HT-29 (cell line): ENCODE measurements around the genes CDH24, CEBPE, RNF212B, ZFHX2 and THTPA.

DNA sequence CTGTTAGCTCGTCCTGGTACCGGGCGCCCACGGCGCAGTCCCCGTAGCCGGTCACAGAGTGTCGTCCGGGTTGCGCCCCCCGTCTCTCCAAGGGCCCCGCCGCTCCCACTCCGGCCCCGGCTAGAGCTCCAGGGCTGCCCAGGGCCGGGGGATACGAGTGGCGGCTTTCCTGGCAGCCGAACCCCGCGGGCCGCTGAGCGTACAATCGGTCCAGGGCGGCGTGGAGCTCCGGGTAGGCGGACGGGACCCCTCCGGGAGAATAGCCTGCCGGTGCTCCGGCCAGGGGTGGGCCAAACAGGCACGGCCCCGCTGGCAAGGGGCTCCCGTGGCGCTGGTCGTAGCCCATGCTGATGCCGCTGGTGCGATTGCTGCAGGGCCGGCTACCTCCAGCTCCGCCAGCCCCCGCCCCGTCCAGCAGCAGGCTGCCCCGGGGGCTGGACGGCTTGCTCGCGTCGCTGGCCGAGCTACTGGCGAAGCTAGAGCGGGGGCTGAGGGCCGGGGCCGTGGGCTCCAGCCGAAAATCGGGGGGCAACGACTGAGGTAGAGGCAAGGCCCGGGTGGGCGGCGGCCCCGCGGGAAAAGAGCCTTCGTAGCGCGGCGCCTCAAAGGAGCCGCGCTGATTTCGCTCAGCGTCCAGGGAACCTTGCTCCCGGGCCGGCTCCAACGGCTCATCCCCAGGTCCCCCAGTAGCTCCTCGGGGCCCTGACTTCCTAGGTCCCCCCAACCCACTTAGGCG lies 760 bp downstream of the AJUBA start:
- RAMPAGE, long total RNA = no peak

GRCh38 chr14:23057371-23058418 lies at the start of gene CDH24:
Gene CDH24, minus strand, starts transcription at chr14:23057520.
- RAMPAGE, long total RNA = no peak

DNA sequence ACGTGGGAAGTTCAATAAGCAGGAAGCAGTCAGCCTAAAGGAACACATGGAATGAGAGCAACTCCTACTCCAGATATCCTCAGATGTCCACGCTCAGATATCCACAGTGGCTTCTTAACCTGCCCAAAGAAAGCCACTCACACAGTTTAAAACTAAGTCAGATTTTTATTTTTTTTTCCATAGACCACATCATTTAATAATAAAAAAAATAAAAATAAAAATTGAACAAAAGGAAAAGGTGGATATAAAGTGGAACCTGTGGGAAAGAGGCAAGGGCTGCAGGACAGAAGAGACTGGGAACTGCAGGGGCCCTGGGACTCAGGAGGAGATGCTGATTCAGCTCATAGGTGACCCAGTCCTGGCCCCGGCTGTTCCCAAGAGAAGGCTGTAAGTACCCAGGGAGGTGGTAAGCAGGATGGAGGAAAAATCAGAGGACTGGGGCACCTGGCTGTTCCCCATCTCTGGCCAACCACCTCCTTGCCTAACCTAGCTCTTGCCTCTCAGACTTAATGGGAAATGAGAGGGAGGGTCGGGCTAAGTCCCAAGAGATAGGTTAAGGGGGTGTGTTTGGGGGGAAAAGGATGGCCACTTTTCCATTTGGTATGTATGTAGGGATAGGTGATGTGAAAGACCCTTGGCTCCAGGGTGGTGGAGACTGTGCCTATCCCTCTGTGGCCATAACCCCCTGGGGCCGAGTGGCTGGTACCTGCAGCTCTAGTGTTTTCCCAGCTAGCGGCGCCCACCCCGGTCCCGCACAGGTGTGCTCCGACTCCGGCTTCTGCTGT lies 1.3 kb upstream of the CDH24 start:
- RAMPAGE, long total RNA = no peak

GRCh38 chr14:23080347-23080963 lies 14.5 kb downstream of the ACIN1 start:
- RAMPAGE, long total RNA = no peak

- RAMPAGE, long total RNA = no peak
These were observed 860 bp downstream of the ACIN1 start for GRCh38 chr14:23094171-23094380.

DNA sequence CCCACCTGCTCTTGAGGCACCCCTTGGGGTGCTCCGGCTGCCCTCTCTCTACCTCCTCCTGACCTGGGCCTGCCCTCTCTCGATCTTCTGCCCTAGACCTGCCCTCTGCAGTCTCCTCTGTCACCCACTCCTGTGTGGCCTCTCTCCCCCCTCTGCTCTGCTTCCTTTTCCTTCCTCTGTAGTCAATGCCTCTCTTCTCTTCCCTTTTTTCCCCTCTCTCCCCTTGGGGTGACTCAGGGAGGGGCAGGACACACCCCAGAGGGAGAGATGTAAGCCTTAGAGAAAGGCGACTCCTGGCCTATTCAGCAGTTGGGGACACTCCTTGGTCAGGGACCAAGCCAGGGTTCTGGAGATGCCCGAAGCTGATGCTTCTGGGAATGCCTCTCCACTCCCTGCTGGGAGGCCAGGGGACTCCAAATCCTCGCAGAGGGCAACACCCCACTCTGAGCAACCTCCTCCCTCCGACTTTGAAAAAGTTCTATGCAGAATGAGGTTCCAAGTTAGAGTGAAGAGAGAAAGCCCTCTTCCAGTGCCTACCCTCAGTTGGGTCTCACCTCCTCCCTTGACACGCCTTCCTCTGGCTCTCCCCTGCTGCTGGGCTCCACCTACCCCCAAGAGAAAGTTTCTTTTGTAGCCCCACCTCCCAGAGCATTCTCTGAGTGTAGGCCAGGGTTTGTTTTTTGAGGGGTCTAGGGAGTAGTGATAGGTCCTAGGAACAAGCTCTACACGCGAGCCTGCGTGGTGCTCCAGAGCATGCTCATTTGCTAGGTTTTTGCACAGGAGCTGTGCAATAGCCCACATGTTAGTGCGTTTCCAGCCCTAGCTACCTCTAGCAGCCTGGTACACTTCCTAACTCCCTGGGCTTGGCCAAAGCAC lies at the start of gene CEBPE:
Gene CEBPE, minus strand, starts transcription at position 136 of the 876 bp plus-strand sequence.
- RAMPAGE, long total RNA = no peak

DNA sequence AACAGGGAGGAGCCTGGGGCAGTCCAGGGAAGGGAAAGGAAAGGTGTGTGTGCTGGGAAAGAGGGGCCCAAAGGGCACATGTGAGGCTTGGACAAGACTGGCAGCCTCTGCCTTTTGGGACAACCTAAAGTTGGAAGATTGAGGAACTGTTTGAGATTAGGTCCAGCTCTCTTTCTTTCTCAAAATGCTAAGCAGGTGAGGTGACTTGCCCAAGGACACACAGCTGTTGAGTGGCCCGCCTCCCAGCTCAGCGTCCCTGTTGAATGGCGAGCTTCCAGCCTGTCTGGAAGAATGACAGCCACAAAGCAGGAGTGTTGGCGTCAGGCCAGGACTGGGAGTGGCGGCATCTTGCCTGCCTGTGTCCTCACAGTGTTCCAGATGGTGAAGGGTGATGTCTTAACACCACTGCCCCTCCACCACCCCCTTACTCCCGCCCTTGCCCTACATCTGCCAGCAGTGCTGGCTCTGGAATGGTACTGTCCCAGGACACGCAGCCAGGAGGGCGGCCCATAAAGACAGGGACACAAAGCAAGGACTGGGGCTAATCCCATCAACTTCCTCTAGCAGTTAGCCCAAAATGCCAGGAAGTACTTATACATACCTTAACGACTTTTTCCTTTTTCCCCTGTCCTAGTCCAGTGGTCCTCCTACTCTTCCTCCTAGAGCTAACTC lies 4.4 kb upstream of the CEBPE start:
- RAMPAGE, long total RNA = no peak

GRCh38 chr14:23126330-23127306 lies 7.6 kb upstream of the CEBPE start:
- RAMPAGE, long total RNA = no peak

GRCh38 chr14:23137960-23138689 lies 19.1 kb upstream of the CEBPE start:
- RAMPAGE, long total RNA = no peak

DNA sequence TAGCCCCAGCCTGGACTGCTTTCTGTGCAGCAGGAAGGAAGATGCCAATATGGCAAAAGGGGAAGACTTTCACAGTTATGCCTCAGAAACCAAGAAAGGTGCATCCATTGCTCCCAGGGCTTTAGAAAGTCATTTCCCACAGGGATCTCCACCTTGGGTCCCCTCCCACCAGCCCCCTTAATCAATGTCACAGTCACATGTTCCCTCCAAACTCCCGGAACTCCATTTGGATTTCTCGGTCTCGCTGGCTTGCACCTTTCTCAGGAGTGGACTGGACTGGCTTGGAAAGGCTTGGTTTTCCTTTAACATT lies 30.0 kb downstream of the SLC7A8 start:
- RAMPAGE, long total RNA = no peak

GRCh38 chr14:23237546-23238273 lies at the start of gene RNF212B:
Gene RNF212B, plus strand, starts transcription at chr14:23237936.
- RAMPAGE, long total RNA = no peak

- RAMPAGE, long total RNA = no peak
These were observed 534 bp downstream of the PPP1R3E start for GRCh38 chr14:23302057-23302592.

GRCh38 chr14:23322829-23323722 lies 1.8 kb downstream of the PABPN1 start:
- RAMPAGE, long total RNA = no peak

GRCh38 chr14:23323723-23324341 lies 2.6 kb downstream of the PABPN1 start:
- RAMPAGE, long total RNA = no peak

GRCh38 chr14:23379741-23380534 lies 3.1 kb downstream of the CMTM5 start:
- RAMPAGE, long total RNA = no peak

DNA sequence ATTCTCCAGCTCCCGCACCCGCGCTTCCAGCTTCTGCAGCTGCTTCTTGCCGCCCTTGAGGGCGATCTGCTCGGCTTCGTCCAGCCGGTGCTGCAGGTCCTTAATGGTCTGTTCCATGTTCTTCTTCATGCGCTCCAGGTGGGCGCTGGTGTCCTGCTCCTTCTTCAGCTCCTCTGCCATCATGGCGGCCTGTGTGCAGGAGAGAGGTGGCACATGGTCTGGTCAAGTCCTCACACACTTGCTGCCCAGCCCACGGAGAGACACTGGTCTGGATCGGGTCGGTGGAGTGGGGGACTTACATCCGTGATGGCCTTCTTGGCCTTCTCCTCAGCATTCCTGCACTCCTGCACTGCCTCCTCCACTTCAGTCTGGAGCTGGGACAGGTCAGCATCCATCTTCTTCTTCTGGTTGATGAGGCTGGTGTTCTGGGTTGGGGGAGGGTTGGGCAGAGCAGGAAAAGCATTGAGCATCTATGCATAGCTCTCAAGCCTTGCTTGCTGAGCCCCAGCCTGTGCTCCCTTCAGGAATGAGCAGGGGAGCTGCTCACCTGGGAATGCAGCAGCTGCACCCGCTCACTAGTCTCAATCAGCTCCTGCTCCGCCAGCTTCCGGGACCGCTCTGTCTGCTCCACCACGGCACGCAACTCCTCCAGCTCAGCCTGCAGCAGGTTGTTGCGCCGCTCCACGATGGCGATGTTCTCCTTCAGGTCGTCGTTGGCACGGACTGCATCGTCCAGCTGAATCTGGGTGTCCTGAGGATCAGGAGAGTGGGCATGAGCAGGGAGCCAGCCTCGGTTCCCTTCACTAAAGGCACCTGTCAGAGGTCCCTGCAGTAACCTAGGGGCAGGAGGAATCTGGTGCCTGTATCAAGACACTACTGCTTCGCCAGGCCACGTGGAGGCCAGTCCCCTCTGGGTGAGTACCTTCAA lies 7.3 kb upstream of the MYH6 start:
- RAMPAGE, long total RNA = no peak

DNA sequence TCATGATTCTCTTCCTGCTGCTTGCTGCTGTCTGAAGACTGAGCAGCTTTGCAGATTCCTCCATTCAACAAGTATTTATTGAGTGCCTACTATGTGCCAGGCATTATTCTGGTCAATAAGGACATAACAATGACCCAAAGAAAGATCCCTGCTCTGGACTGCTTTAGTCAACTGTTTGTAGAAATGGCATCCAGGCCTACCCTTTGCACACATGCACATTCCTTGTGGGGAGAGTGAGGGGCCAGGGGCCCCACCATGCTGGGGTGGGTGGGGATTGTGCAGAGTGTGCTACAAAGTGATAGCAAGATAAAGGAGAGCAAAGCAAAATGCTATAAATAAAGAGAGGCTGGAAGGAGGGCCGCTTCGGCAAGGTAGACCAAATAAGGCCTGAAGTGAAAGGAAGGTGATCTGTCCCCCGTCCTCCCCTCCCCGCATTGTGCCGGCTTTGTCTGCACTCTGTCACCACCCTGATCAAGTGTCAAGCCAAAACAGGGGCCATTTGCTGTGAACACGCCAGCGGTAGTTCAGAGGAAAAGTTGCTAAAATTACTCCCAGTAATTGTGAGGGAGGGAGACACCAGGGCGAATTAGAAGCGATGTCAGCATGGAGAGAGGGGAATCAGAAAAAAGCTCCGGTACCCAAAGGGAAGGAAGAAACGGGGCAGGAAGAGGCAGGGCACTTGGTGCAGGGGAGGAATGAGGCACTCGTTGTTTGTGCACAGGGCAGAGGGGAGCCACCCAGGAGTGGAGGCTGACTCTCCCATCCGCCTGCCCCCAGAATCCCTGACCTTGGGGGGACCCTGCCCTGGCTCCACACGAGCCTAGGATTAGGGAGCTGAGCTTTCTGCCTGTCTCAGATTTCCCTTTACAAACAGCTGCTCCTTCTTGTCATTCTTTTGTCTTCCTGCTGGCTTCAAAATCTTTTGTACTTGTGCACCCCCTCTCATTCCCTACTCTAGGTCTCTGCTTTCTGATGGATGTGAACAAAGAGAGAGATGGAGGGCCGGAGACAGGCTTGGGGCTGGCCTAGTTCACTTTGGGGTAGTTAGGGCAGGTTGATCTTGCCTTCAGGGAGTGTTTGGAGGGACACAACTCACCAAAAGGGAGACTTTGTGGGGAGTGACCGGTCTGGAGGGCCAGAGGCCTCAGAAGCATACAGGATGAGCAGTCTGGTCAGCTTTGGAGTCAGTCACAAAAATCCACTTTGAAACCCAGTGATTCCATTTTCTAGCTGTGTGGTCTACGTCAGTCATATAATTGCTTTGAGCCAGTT lies 2.9 kb upstream of the MYH7 start:
- RAMPAGE, long total RNA = no peak

- RAMPAGE, long total RNA = no peak
These were observed at the start of gene ZFHX2 for GRCh38 chr14:23550963-23552010. Gene ZFHX2, minus strand, starts transcription at chr14:23551765.

DNA sequence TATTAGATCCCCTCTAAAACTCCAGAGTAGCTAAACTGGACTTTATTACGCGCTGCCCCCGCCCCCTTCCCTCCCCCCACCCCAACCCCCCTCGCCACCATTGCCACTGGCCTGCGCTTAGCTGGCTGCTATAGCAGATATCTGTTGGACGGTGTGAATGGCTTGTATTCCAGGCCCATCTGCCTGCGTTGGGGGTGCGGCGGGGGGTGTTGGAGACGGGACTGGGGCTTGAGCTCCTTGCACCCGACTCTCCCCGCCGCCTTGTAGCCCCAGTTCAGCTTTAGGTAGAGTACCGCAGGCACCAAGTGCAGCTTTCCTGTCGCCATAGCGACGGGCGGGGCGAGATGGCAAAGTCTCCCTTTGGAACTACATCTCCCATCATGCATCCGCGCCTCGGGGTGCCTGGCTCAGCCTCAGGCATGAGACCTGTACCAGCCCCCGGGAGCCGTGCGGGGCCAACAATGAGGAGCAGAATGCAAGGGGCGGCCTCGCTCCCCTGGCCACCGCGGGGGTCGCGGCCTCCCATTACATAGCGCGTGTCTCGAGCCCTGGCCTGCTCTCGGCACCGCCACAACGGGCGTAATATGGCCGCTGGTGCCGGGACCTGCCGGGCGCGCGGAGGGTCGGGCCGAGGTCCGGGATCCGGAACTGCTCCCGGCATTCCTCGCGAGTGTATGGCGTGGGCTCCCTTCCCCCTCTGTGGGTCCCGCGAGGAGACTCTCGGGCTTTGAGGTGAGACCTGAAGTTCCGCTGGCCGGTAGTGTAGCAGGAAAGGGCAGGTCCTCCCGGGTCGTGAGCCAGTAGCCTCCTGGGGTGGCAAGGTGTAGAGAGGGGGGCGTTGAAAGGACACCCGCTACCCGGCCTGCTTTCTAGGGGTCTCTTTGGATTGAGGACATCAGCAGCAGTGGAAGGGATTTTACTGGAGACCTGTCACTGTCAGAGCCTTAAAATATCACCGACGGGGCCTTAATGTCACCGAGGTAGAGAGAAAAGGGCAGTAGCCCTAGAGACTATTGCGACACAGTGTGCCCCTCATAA lies at the start of gene THTPA:
Gene THTPA, plus strand, starts transcription at position 660 of the 1,038 bp plus-strand sequence.
- RAMPAGE, long total RNA = no peak

- RAMPAGE, long total RNA = no peak
These were observed 6.2 kb upstream of the DHRS2 start for GRCh38 chr14:23629908-23630331.